Omental fat pad (tissue), 4 donors: ENCODE data around the genes TRMT6 and SNAP25.

DNA sequence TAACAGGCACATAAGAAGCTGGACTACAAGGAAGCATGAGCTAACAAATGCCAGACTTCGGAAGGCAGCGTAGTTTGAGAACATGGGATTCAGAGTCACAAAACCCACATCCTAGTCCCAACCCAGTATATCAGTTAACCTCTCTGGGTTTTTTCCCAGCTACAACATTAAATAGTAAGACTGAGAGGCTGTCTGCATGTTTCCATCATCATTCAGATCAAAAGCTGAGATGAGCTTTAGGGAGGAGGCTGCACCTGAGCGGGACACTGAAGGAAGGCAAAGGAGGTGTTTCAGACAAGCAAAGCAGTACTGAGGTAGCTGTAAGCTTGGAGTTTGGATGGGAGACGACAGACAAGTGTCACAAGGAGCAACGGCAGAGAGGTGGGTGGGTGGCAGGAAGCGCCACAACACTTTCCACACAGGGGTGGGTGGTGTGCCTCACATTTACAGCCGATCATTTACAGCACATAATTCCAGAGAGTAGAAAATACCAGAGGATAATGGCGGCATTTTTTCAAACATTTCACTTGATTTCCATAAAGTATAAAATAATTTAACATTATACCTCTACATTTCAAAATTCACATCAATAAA lies 66.2 kb downstream of the GPCPD1 start:
- PRO-cap, result no peak
- RAMPAGE, long total RNA, 4 experiments, result no peak in any of the 4 experiments

- PRO-cap, result no peak
- RAMPAGE, long total RNA, 4 experiments, result no peak in any of the 4 experiments
Observed at GRCh38 chr20:5551632-5552163, 59.1 kb downstream of the GPCPD1 start.

GRCh38 chr20:5569434-5570213 lies 41.2 kb downstream of the GPCPD1 start:
- PRO-cap, result no peak
- RAMPAGE, long total RNA, 4 experiments, result no peak in any of the 4 experiments

DNA sequence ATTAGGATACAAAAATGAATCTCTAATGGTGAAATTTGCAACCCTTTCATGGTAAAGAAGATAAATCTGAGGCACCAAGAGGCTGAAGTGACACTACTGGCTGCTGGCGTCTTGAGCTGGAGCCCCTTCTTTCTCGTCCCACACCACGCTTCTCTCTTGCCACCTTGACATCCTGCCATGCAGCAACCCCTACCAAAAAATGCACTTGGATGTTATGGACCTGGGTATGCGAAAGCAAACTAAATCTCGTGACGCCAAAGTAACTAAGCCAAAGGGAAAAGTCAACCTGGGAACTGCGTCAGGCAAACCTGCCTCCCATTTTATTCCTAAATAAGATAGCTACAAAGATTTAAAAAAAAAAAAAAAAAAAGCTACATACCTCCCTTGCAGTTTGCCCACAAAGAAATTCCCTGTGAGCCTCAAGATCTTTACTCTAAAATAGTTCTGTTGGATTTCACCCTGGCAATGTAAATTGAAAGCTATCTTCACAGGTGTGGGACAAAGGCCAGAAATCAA lies 40.7 kb upstream of the GPCPD1 start:
- PRO-cap, result no peak
- RAMPAGE, long total RNA, 4 experiments, result no peak in any of the 4 experiments

DNA sequence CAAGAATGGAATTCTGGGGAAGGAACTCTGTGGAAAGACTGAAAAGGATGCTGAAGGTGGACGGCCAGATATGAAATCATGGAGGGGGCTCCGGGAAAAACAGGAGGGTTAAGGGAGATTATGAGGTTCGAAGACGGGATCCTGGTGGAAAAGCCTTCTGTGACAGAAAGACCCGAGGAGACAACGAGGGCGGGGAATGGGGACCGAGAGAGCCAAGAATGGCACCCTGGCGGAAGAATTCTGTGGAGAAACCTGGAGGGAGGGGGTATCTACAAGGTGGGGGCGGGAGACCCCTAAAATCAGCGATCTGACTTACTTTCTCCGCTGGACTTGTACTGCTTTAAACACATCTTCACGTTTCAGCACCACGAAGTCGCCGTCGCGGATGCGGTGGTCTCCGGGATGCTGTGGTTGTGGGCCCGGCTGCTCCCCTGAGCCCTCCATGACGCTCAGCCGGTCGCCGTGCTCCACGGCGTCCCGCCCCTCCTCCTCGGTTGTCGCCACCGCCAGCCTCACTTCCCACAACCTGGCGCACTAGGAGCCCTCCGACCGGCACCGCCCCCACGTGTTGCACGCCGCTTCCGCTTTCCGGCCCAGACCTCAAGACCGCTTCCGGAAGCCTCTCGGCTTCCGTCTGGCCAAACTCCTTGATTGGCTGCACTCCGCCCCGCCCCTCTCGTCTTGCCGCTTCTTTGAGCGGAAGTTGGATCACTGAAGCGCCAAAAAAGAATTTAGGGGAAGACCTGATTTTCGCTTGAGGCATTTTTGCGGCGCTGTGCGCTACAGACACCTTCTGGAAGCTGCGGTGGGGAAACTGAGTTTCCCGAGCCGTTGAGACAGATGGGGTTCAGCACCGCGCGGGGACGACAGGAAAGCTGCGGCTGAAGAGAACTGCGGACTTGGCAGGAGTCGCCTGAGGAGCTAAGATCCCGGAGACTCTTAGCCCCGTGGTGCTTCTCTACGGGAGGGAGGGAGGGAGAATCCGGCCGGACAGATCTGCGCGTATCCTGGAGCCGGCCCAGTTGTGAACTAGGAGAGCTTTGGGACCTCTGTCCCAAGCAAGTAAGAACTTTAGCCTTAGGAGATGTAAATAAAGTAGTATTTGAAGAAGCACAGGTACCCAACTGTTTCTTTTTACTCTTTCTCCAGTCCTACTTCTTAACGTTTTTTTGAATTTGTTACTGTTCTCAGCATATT lies at the start of gene TRMT6:
TSS of gene TRMT6 (minus strand) at position 572 of the 1,197 bp plus-strand sequence.
- PRO-cap, result no peak
- RAMPAGE, long total RNA, 4 experiments, result start-site peak on the plus strand in 3 of 4 experiments, centred at positions 692 to 717 of the sequence, 20 to 36 reads per replicate; start-site peak on the minus strand in 4 of 4 experiments, centred at positions 480 to 523 of the sequence, 44 to 1,652 reads per replicate

DNA sequence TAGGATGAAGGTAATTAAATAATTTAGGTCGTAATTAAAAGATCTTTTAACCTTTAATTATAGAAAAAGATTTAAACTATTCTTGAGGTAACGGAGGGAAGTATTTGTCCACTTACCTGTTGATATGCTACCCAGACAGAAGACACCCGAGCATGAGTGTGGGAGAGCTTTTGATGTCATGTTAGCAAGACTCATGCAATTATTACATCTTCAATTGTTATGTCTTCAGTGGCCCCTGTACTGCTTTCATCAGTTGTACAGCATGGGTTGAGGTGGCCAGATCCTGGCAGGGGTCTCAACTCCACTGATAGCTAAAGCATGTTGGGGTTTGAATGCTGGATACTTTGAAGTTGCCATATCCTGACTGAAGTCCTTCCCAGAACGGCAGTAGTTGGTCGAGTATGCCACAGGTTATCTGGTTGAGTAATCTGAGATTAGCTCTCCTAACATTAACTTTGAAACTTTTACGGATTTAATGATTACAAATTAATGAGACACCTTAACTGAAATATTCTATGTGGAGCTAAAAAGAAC lies 1.1 kb downstream of the CRLS1 start:
- PRO-cap, result no peak
- RAMPAGE, long total RNA, 4 experiments, result no peak in any of the 4 experiments

GRCh38 chr20:6292637-6292975 lies 169.8 kb upstream of the FERMT1 start:
- PRO-cap, result no peak
- RAMPAGE, long total RNA, 4 experiments, result no peak in any of the 4 experiments

GRCh38 chr20:6704168-6704547 lies 63.3 kb upstream of the BMP2 start:
- PRO-cap, result no peak
- RAMPAGE, long total RNA, 4 experiments, result no peak in any of the 4 experiments

GRCh38 chr20:6766508-6766941 lies 961 bp upstream of the BMP2 start:
- PRO-cap, result no peak
- RAMPAGE, long total RNA, 4 experiments, result no peak in any of the 4 experiments

GRCh38 chr20:7866212-7866652 lies 74.0 kb downstream of the HAO1 start:
- PRO-cap, result no peak
- RAMPAGE, long total RNA, 4 experiments, result no peak in any of the 4 experiments

DNA sequence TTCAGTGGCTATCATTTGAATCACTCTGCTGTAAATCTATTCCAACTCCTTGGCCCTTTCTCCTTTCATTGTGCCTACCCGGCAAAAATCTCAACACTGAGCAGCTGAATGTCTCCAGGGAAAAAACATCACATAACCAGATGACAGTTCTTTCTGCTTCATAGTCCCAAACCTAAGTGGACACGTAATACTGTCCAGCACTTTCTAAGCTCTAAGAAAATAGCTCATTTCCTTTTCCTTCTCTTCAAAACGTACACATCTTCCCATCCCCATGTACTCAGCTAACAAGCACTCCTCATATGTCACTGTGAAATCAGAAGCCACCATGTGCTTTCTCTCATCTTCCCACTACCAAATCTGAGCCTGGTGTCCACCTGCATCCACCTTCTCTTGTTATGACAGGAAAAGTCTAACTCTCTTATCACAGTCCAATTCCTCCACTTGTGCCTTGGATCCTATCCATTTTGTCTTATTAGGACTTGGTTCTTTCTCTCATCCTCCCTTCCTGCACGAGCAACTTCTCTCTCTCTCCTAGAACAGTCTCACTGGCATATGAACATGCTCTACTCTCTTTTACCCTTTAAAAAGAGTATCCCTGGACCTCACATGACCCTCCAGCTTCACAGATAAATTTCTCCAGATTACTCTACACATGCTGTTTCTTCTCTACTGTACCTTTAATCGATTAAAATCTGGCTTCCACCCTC lies 23.2 kb downstream of the TMX4 start:
- PRO-cap, result no peak
- RAMPAGE, long total RNA, 4 experiments, result no peak in any of the 4 experiments

GRCh38 chr20:8018764-8019332 lies 713 bp downstream of the TMX4 start:
- PRO-cap, result no peak
- RAMPAGE, long total RNA, 4 experiments, result no peak in any of the 4 experiments

GRCh38 chr20:8192195-8192650 lies 60.2 kb downstream of the PLCB1 start:
- PRO-cap, result no peak
- RAMPAGE, long total RNA, 4 experiments, result no peak in any of the 4 experiments

DNA sequence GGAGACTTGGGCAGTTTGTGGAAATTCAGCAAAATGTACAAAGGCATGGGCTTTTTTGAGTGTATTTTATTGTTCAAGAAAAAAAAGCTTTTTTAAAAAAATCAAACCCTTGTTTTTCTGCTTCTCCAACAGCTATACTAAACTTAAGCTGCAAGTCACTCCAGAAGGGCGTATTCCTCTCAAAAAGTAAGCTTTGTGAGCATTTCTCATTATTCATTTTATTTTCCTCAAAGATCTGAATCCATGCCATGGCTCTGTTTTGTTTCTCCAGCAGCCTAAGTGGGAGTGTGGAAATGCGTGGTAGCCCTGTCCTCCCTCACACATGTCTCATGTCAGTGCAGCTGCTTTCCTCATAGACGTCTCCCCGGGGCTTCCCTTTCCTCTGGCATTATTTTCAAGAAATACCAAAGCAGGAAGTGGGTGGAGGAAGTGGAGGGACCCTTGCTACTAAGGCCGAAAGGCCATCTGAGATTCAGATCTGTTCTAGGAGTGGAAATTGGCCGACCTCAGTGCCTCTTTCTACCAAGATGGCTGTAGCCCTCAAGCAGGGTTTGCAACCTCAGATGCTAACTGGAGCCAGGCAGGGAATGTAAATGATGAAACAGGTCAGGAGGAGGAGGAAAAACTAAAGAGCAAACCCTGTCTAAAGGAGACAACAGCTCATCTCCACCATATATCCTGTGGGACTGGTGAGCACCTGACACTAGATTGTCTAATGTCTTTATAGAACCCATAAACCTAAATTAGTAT lies 420.9 kb upstream of the PLCB4 start:
- PRO-cap, result no peak
- RAMPAGE, long total RNA, 4 experiments, result no peak in any of the 4 experiments

- PRO-cap, result no peak
- RAMPAGE, long total RNA, 4 experiments, result no peak in any of the 4 experiments
Observed at GRCh38 chr20:9068293-9068768, 556 bp upstream of the PLCB4 start.

- PRO-cap, result no peak
- RAMPAGE, long total RNA, 4 experiments, result no peak in any of the 4 experiments
Observed at GRCh38 chr20:9233994-9234627, 165.2 kb downstream of the PLCB4 start.

- PRO-cap, result no peak
- RAMPAGE, long total RNA, 4 experiments, result no peak in any of the 4 experiments
Observed at GRCh38 chr20:9953750-9954166, 81.0 kb upstream of the ANKEF1 start.

DNA sequence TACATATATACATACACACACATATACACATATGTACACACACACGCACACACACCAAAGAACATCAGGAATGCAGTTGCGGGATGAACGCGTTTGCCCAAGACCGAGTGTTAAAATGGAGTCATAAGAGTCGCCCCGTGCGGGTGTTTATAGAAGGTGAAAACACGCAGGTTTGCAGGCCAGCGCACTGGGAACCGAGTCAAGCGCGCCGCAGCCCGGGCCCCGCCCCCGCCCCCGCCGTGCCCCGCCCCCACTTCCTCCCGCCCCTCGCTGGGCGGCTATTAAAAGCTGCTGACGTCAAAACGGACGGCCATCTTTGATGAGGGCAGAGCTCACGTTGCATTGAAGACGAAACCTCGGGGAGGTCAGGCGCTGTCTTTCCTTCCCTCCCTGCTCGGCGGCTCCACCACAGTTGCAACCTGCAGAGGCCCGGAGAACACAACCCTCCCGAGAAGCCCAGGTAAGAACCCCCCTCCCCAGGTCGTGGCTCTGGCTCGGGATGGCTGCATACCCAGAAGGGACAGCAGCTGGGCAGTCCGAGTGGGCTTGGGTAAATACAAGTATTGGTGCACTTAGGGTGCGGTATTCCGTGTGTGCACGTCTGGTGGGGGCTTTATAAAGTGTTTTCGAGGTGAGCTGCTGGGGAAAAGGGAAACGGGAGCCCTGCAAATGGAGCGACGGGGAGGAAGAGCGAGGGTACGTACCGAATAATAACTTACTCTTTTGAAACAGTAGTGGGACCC lies at the start of gene SNAP25:
TSS of gene SNAP25 (plus strand) at position 313 of the 743 bp plus-strand sequence.
- PRO-cap, result no peak
- RAMPAGE, long total RNA, 4 experiments, result start-site peak on the plus strand in 2 of 4 experiments, centred at positions 311 to 327 of the sequence, 8 to 53 reads per replicate

- PRO-cap, result no peak
- RAMPAGE, long total RNA, 4 experiments, result no peak in any of the 4 experiments
Observed at GRCh38 chr20:10318549-10319030, 100.0 kb downstream of the SNAP25 start.

DNA sequence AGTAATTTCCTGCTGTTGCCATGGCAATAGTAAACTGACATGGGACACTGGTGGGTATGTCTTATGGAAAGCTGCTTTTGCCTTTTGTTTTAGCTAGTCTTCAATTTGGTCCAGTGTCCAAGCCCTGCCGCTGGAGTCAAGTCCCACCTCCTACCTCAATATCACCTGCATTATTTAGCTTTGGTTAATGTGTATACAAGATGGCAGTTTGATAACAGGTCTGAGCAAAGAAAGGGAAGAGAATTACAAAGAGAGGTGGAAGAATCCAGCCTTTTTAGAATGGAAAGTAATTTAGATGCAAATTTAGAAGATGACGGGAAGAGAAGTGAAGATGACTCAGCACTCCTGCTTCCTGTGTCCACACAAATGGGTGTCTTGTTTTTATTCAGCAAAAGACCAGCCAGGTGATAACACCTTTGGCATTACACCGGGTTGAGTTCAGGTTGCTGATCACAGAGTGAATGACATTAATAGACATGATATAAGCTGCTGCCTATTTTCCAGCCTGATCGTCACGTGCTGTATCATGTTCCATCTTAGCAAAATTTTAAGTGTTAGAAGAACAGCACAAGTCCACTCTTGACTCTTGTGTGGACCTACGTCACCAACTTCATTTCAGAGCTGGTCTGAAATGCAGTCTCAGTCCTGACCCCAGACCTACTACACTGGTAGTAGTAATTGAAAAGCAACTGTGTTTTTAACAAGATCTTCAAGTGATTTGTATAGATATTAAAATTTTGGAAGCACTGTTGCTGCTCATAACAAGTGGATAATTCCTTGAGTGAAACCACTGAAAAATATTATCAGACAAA lies 110.5 kb upstream of the JAG1 start:
- PRO-cap, result no peak
- RAMPAGE, long total RNA, 4 experiments, result no peak in any of the 4 experiments